Type B pancreatic cell (in vitro differentiated cells): ENCODE measurements around the gene ADPRHL1.

DNA sequence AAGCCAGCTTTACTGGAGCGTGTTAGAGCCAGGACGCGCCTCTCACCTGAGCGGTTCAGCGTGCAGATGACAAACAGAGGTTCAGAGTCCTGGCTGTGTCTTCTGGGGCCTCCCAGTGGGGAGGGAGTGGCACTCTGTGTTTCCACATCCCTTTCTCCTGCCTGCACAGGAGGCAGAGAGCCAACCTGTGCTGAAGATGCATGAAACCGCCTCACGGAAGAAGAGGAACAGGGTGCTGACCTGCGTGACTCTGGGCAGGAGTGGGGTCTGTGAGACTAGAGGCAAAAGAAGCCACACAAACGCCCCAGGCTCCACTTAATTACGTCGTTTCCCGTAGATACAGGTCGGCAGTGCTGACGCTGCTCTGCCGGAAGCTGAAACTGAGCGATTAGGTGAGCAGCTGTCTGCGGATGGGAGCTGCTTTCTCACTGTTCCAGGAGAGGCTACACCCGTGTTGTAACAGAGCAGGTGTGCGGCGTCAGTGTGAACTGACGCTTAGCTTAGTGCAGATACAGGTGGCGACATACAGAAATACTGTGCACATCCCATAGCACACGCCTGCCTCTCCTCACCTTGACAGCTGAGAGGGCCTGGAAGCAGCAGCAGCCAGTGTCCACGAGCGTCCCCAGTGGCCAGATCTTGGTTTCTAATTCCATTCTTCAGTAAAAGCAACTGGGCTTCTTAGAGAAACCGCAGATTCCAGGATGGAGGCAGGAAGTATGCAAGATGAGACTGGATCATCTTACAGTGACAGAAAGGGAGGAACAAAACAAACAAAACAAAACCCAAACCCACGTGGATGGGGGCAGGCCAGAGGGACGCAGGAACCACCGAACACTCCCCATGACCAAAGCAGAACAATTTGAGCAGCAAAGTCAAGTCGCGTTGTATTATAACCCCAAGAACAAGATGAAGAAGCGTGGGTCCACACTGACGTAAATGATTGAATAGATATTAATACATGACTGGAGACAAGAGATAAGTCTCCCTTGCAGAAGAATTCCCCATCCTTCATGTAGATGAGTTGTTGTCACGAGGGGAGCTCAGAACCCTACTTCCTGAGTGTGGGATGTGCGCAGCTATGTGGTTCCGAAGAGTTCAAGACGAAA, 37.6 kb upstream of the MCF2L start:
- PRO-cap: no peak

GRCh38 chr13:112957902-112959184, 10.7 kb upstream of the MCF2L start:
- PRO-cap: no peak

DNA sequence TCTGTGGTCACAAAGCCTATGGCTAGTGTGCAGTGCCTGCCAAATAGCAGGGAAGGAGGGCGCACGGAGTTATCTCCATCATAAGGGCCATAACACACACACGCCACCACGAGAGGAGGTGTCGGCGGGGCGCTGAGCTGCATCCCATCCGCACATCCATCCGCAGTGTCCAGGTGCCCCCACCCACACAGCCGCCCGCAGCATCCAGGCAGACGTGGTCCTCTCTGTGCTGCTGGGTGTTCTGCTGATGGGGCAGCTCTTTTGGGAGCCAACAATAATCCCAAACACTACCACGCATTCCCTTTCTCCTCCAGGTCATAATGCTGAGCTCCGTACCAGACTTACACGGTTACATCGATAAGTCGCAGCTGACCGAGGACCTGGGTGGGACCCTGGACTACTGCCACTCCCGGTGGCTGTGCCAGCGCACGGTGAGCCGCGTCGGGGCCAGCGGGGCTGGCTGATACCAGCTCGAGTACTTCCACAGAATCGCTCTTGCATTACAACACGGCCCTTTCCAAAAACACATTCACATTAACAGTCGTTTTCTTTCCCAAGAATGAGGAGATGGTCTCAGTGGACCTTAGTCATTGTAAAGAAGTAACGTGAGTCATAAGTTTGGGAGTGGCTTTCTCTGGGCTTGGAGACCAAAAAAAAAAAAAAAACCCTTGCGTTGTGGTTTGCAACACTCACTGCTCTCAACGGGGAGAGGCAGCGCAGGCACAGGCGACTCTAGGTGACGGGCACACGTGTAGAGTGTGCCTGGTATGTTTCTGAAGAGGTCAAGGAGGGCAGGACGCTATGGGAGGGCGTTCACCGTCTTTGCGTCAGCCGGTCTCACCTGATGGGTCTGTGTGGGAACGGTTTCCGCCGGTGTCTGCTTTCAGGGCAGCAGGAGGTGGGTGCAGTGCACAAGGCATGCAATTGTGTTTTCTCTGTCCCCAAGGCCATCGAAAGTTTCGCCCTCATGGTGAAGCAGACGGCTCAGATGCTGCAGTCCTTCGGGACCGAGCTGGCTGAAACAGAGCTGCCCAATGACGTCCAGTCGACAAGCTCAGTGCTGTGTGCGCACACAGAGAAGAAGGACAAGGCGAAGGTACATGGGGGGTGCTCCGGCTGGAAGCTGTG, 41.2 kb upstream of the F7 start:
- PRO-cap: no peak

DNA sequence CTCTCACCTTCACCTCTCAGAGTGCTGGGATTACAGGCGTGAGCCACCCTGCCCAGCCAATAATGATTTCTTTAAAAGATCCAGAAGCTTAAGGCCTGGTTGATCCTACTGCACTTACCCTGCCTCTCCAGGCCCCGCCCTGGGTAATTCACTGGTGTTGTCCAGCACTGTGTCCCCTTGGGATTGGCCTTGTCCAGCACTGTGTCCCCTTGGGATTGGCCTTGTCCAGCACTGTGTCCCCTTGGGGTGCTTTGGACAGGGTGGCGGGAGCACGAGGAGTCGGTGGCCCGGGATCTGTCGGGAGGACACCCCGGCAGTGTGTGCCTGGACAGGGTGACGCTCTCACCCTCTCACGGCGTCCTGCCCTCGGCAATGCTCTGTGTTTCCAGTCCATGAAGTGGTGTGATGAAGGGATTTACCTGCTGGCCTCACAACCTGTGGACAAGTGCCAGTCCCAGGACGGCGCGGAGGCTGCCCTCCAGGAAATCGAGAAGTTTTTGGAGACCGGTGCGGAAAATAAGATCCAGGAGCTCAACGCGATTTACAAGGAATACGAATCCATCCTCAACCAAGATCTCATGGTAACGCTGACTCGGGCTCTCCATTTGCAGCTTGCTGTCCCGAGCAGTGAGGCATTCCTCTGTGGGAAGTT, 29.9 kb upstream of the F7 start:
- PRO-cap: no peak

GRCh38 chr13:113090086-113090448, 15.5 kb upstream of the F7 start:
- PRO-cap: no peak

DNA sequence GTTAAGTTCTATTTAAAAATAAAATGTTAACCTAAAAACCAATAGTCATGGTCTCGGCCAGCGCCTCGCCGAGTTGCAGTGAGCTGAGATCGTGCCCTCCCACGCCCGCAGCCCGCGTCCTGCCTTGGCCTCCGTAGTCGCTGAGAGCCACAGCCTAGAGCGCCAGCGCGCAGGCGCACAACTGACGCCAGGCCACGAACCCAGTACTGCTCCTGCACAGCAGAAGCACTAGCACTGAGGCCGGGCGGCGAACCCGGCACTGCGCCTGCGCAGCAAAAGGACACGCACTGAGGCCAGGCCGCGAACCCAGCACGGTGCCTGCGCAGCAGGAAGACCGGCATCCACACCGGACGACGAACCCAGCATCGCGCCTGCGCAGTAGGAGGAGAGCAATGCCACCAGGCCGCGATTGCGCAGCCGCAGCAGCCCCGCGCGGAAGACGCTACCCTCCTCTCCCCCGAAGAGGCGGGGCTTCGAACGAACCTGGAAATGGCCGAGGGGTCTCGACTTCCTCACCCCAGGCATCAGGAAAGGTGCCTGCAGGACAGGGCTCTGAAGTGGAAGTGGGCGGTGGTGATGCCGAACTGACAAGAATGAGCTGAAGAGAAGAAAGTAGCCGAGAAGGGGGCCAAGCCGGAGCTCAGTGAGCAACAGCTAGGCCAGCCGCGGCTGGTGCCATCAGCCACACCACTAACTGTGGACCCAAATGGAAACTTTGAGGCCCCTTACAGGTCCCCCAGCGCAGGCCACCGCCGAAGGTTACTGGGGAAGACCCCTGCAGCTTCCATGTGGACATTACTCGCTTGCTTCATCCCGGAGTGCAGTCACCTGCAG, 7.5 kb downstream of the F10 start:
- PRO-cap: no peak

DNA sequence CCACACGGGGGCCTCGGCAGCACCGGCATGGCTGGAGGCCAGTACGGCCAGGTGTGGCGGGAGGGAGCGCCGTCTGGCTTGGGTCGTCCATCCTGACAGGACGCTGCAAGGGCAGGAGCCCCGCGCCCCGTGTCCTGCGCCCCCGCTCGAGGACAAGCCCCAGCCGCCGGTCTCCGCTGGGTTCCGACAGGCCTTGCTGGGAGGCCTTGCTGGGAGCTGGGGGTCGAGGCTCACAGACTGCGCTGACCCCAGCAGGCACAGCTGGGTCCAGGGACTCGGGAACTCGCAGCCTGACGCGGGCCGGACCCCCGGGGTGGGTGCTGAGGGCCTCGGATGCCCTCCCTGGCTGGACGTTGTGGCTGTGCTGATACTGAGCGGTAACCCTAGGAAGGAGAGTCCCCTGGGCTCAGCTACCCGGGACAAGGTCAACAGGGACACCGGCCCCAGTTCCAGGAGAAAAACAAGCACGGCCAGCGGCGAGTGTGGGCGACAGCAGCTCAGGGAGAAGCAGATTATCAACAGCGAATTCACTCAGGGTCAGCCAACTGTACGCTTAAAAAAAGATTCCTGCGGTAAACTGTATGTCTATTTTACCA, 5.1 kb upstream of the PROZ start:
- PRO-cap: no peak

DNA sequence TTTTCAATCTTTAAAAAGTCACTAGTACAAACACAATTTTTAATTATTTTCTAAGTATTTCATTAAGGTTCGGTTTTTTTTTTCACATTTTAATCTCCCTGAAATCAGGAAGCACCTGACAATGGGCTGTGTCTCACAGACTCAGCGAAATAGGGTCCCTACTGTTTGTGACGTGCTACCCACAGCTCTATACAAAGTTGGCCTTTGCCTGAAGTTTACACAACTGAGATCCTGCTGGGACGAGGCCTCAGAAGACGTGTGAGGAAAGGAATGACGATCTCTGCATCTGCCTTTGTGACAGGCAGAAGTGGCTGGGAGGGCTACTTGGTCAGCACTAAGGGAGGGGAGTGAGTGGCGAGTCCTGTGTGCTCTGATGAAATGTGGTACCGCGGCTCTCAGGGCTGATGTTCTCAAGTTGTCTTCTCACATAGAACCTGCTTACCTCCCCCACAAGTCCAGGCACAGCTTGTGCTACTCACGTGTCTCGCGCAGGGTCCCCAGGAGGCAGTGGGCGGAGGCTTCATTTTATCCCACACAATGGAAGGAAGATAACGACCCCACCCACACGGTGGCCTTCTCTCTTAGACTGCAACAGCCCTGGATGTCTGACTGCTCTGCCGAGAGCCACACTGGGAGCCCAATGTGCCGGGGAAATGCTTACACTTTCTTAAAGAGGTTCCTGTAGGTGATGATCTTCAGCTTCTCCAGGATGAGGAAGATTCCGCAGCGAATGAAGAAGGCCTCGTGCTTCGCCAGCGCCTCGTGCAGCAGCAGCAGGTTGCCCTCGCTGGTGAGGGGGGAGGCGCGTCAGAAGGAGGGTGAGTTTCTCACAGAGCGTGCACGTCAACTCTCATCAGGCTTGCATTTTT, 21.0 kb downstream of the PROZ start:
- PRO-cap: no peak

DNA sequence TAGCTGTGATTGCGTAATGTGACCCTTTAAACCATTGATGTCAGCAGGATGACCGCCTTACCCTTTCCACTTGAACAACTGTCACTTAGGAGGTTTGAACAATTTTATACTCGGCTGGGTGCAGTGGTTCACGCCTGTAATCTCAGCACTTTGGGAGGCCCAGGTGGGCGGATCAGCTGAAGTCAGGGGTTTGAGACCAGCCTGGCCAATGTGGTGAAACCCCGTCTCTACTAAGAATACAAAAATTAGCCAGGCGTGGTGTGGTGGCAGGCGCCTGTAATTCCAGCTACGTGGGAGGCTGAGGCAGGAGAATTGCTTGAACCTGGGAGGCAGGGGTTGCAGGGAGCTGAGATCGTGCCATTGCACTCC, 3.0 kb downstream of the LAMP1 start:
- PRO-cap: no peak

DNA sequence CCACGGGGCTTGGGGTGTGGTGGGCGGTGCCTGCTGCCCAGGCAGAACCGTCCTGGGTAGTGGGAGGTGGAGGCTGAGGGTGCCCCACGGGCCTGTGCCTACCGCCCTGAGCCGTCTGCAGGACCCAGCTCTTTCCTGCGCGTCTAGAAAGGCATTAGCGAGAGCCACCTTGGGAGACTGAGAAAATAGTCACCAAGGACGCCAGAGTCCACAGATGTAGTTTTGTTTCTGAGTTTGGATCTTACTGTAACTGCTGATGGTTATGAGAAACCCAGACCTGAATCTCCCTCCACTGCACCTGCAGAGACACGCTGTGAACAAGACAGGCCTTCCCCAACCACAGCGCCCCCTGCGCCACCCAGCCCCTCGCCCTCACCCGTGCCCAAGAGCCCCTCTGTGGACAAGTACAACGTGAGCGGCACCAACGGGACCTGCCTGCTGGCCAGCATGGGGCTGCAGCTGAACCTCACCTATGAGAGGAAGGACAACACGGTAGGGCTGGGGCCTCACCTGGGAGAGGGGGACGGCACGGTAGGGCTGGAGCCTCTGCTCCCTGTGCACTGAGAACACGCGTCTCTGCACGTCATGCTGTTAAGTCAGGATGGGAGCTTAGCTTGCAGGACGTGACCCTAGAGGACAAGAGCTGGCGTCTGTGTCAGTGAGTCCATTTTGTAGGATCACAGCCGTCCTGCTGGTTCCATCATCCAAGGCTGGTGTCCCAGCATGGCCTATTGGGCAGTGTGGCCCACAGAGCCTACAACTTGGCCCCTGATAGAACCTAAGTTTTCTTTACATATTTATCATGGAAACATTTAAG, 22.3 kb downstream of the LAMP1 start:
- PRO-cap: no peak

- PRO-cap: no peak
Observed at GRCh38 chr13:113364896-113365487, 1.1 kb upstream of the GRTP1 start.

- PRO-cap: no peak
Observed at GRCh38 chr13:113398854-113399570, 35.1 kb upstream of the GRTP1 start.

DNA sequence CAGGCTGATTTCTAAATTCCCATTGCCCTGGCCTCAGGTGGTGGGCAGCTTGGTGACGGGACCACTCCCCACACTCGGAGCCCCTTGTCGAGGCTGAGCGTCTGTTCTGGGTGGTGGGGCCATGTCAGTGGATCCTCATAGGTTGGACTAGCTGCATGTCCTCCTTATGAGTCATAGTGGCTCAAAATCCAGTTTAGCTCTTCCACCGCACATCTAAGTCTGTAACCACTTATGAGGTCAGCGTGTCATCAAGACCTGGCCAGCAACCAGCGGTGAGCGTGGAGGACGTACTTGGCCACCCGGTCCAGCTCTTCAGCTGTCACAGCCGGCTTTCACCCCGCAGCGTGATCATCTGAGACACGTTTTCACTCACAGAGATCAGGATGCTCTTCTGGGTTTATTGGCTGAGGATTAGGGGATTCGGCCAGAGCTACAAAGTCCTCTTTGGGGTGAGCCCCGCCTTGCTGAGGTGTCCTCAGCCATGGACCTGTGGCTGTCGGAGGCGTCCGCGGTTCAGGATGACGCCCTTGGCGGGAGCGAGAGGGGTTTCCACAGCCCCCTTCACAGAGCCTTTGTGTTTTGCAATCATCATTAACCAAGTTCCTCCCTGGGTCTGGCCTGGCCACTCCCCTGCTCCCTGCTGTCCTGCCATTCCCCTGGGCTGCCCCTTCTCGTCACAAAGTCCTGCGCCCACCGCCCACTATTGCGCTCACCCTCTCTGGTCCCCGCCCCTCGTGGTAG, 41.9 kb downstream of the ADPRHL1 start:
- PRO-cap: no peak

DNA sequence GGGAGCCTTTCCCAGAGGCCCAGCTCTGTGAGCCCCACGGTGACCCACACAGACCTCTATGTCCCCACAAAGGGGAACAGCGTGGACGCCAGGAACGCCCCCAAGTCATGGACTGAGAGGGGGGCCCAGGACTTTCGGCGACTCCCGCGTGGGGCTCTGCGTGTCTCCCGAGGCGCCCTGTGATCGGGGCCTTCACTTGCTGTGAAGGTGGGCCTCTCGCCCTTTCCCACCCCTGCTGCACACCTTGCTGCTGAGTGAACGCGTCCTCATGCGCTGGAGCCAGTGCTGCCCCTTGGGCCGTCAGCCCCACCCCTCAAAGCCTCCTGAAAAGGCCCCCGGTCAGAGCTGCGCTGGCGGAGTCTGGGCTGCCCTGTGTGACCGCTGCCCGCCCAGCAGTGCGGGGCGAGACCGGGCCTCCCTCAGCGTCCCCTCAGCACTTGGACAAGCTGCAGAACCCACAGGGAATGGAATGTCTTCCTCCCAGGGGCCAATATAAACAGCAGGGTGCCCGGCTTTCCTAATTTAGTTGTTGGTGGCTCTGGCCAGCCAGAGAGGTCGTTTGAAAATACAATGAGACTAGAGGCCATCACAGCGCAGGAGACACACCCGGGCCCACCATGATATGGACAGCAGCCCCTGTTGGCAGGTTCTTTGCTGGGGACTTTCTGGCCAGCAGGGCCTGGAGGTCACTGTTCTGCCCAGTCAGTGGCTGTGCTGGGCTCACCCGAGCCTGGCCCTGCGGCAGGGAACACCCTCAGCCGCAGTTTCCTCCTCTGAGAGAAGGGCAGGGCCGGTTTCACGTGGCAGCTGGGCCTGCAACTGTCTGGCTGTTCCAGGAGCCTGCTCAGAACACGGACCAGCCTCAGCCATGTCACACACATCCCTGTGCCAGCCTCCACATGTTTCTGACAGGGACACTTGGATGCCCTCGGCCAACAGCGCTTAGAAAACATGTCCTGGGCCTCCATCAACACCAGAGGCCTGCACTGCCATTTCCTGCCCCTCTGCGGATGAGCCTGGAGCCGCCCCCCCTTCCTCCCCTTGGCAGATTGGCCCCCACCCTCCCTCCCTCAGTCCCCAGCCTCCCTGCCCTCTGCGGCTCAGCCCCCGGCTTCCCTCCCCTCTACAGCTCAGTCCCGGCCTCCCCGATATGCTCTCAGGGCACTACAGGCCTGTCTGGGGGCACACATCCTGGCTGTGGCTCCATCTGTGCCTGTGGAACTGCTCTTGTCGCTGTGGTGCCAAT, 39.5 kb downstream of the ADPRHL1 start:
- PRO-cap: no peak

- PRO-cap: no peak
Observed at GRCh38 chr13:113453399-113454015, at the start of gene ADPRHL1. Gene ADPRHL1, minus strand, starts transcription at chr13:113453488.

DNA sequence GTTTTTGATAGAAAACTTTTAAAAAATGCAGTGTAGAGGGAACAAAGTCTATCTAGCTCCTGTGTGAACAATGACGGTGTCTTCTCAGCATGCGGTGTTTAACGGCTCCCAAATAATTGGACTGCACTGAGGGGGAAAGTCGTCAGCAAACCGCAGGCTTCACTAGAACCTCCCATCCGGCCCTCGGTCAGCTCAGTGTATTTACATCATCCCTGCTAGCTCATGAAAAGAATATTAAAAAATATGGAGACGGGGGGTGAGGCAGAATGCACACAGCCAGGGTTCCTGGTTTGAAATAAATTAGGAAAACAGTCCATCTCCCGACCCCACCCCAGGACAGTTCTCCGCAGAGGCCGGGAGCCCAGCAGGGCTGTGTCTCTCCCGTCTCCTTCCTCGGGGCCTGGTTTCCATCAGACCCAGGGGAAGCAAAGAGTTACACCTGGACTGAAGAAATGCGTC, 757 bp upstream of the ADPRHL1 start:
- PRO-cap: no peak

- PRO-cap: no peak
Observed at GRCh38 chr13:113510154-113510633, 19.4 kb downstream of the TMCO3 start.

DNA sequence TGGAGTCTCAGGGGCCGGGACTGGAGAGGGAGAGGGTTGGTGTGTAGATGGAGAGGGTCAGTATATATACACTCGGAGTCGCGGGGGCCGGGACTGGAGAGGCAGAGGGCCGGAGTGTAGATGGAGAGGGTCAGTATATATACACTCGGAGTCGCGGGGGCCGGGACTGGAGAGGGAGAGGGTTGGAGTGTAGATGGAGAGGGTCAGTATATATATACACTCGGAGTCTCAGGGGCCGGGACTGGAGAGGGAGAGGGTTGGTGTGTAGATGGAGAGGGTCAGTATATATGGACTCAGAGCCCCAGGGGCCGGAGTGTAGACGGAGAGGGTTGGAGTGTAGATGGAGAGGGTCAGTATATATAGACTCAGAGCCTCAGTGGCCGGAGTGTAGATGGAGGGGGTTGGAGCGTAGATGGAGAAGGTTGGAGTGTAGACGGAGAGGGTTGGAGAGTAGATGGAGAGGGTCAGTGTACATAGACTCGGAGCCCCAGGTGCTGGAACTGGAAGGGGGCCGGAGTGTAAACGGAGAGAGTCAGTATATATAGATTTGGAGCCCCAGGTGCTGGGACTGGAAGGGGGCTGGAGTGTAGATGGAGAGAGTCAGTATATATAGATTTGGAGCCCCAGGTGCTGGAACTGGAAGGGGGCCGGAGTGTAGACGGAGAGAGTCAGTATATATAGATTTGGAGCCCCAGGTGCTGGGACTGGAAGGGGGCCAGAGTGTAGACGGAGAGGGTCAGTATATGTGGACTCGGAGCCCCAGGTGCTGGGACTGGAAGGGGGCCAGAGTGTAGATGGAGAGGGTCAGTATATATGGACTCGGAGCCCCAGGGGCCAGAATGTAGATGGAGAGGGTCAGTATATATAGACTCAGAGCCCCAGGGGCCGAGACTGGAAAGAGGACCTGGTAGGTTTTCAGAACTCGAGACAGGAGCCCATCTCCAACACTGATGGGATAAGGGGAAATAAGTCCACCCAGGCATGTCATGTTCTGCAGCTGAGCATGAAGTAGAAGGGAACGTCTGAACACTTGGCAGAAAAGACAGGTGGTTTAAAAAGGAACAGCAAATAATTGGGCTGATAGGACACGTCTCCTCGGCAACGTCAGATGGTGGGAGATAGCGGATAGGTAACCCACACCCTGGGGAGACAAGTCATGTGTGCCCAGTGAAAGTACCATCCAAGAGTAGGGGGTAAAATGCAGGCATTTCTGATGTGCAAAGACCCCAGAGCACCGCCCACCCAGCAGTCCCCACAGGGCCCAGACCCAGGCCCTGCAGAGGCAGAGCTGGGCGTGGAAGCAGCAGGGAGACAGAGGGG, 21.7 kb downstream of the TMCO3 start:
- PRO-cap: no peak

DNA sequence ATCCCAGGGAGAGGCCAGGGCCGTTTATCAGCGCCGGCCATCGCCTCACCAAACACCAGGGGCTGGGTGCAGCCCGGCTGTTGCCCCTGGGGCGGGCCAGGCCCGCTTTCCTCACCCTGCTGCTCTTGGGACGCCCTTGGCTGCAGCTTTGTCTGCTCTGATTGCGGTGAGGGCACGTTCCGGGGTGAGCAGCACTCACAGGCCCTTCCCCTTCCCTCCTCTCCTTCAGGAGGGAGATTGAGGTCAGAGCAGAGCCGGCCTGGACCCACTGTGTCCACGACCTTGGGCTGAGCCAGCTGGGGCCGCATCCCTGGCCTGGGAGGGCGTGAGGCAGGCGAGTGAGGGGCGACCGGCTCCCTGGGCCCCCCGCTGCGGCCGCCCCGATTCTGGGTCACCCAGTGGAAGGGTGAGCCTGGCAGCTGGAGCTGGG, 285 bp upstream of the ATP4B start:
- PRO-cap: no peak

DNA sequence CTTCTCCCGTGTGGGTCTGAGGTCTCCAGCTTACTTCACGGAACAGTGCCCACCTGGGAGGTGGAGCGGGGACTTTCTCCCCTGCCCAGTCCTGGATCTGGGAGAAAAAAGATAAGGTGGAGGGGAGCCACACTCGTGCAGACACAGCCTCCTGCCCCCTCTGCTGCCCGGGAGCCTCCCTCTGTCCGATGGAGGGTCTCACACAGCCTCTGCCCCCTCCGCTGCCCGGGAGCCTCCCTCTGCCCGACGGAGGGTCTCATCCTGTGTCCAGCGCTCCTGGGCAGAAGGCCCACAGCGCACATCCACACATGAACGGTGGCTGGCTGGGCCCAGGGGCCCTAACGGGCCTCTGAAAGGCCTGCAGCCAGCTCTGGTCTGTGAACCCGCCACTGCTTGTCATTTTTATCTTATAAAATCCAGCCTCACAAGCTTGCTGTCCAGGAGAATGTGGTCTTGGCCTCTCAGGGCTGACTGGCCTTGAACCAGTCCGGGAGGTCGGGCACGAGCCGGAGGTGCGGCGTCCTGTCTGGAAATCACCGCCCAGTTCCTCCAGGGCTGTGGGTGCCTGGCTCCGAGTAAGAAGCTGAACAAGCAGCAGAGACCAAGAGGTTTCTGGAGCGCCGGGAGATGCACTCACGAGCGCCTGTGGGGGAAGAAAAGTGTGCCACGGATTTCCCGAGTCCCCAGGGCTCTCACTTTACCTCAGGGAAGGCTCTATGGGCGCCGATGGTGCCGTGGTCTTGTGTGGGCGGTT, 50.3 kb downstream of the GAS6 start:
- PRO-cap: no peak